Skeletal muscle satellite cell (primary cell): Measurements from ENCODE around the genes RBM25 and DNAL1.

- CAGE, long polyA plus RNA, result no peak
Measured at GRCh38 chr14:72753232-72753534, 140.7 kb downstream of the DPF3 start.

GRCh38 chr14:72776691-72777298 is 117.1 kb downstream of the DPF3 start:
- CAGE, long polyA plus RNA, result no peak

GRCh38 chr14:72929579-72929836 is 3.2 kb downstream of the DCAF4 start:
- CAGE, long polyA plus RNA, result no peak

GRCh38 chr14:73057920-73058168 is 490 bp upstream of the RBM25 start:
- CAGE, long polyA plus RNA, result no peak

- CAGE, long polyA plus RNA, result no peak
Measured at GRCh38 chr14:73058169-73058644, at the start of gene RBM25. RBM25 (plus strand) TSS chr14:73058534.

GRCh38 chr14:73140650-73141548 is 4.6 kb downstream of the PSEN1 start:
- CAGE, long polyA plus RNA, result no peak

DNA sequence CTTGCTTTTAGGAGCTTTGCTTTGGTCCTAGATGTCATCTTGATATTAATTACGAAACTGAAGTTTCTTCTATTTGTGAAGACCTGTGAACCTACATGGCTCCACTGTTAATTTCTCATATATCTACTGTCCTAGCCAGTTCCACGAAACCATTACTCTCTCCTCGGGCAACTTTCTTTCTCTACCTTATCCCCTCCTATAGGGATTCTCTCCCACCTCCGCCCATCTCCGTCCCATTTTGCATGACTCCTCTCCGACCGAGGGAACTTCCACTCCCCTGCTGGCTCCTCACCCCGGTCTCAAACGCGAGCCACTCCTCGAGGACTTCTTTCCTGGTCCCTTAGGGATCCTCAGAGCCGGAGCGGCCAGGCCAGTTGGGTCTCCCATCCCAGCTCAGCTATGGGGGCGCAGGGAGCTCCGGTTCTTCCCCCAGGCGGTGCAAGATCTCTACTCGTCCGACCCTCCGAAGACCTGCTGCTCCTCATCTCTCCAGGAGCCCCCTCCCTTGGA is 954 bp downstream of the NUMB start:
- CAGE, long polyA plus RNA, result no peak

DNA sequence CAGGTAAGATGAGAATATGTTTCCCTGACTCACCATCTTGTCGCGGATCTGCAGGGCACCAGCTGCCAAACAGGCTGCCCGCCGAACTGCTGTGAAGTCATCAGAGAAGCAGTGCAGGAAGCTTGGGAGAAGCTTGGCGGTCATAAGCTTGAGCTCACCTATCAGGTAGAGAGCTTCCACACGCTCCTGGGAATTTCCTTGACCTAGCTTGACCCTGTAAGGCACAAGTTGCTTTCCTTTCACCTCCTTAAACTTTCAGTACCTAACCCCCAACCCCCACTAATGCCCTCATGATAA is 9.7 kb downstream of the RIOX1 start:
- CAGE, long polyA plus RNA, result no peak

DNA sequence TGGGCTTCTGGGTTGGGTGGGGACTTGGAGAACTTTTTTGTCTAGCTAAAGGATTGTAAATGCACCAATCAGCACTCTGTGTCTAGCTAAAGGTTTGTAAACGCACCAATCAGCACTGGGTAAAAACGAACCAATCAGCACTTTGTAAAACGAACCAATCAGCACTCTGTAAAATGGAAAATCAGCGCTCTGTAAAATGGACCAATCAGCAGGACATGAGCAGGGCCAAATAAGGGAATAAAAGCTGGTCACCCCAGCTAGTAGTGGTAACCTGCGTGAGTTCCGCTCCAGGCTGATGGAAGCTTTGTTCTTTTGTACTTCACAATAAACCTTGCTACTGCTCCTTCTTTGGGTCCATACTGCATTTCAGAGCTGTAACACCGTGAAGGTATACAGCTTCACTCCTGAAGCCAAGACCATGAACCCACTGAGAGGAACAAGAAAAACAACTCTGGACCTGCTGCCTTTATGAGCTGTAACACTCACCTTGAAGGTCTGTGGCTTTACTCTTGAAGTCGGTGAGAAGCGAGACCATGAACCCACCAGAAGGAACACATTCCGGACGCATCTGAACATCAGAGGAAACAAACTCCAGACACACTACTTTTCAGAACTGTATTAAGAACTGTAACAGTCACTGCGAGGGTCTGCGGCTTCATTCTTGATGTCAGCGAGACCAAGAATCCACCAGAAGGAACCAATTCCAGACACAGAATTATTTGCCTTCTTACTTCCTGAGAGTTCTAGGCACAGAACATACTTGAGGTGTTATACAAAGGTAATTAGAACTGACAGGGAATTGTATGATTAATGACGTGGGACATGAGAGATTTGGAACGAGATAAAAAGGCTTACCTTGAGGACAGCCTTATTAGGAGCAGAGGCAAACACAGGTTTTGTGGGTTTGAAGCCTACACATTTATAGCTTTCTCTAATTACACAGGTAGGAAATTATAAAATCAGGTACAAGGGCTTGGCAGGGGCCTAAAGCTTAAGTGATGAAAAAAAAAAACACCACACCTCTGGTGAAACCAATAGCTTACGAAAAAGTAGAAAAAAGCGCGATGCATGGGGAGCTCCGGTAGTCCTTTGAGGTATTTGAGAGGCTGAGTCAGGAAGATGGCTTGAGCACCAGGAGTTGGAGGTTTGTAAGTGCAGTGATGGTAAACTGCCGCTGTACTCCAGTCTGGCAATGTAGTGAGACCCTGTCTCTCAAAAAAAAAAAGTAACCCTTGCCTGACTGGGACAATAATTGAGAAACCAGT is 1.2 kb upstream of the ACOT2 start:
- CAGE, long polyA plus RNA, result no peak

- CAGE, long polyA plus RNA, result no peak
Measured at GRCh38 chr14:73610654-73611144, 1.6 kb upstream of the ACOT6 start.

- CAGE, long polyA plus RNA, result start-site peak on the plus strand at chr14:73645006-73645024, 46 and 71 reads in 2 replicates
Measured at GRCh38 chr14:73644410-73645521, at the start of gene DNAL1. DNAL1 (plus strand) TSS chr14:73644986.

- CAGE, long polyA plus RNA, result no peak
Measured at GRCh38 chr14:73718432-73719584, 4.6 kb upstream of the PNMA1 start.

GRCh38 chr14:73729822-73730196 is 15.6 kb upstream of the PNMA1 start:
- CAGE, long polyA plus RNA, result no peak

DNA sequence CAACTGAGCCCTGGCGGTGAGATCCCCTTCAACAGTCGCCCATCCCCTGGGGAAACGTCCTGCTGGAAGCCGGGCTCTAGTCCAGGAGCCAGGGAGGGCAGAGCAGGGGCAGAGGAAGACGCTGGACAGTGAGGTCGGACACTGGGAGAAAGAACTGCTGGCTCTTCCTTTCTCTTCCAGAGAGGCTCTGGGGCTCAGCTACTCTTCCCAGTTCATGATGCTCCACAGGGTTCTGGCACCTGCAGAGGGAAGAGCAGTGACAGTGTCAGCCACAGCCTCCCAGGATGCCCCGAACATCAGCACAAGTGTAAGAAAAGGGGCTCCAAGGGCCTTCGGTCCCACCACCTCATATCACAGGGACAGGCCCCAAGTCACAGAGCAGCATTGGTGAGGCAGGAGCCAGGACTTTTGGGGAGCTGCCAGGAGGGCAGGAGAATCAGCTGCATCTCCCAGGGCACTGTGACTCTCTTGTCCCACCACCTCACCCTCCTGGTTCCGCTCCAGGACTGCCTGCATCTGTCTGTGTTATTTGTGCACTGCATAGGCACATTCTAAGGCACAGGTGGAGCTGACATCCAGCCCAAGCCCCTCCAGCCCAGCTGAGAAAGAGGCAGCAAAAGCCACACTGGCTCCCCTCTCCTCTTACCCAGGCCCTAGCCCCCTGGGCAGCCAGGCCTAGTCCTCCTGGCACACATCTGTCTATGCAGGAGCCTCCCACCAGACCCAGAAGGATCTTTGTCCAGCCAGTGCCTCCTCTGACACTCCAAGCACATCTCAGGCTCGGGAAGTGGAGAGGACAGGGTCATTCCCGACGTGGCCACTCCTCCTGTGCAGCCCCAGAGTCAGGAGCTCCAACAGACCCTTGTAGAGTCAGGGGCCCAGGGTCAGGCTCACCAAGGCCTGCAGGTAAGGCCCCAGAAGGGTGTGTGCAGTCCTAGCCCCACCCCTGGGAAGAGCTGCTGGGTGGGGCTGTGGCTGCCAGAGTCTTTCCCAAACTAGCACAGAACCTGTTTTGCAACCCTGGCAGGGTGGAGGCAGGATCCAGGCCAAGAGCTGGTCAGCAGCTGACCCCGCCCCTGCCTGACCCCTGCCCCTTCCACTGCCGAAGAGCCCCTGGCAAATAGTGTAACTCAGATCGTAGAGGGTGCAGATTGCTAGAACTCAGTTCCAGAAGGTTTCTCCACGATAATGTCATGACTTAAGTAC is 19.7 kb downstream of the MIDEAS start:
- CAGE, long polyA plus RNA, result no peak

DNA sequence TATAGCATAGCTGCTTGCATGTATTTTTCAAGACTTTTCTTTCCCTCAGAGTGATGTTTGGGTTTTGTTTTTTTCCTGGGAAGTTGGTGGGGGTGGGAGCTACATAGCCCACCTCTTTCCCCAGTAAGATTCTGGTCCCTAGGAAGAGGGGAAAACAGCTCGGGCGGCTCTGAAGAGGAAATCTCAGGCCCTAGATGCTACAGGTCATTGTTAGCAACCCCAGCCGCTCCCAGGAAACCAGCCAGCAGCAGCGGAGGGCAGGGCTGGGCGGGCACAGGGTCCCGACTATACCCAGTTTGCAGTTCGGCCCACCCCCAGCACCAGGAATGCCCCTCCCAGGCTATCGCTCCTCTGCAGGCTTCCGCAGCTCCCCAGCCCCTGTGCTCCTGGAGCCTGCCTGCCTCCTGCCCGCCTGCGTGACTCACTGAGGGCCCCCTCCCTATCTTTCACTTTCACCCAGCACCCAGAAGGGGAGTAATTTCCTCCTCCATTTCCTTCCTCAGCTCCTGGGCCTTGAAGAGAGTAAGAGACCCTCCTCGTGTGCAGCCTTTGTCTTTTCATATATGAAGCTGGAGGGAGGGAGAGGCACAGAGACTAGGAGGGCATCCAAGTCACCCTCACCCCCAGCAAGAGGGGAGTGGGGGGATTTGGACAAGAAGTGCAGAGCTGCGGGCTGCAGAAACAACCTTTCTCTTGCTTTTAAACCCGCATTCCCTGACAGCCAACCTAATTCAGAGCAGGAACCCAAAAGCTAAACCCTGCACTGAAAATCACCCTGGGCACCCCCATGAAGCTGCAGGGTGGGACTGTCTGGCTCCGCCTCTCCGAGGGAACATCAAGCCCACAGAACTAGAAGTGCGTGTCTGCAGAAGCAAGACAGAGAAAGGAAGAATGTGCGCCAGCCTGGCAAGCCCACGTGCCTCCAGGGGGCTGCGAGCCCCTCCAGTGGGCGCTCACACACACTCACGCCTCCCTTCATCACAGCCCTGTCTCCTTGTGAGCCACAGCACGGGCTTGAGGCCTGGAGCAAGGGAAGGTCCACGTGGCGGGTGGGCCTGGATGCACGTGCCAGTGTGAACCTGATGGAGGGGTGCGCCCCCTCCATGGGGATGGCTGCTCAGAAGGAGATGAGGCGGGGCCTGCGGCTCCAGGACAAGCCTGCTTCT is 18.4 kb downstream of the MIDEAS start:
- CAGE, long polyA plus RNA, result no peak

- CAGE, long polyA plus RNA, result no peak
Measured at GRCh38 chr14:73744815-73745537, 15.1 kb downstream of the MIDEAS start.

GRCh38 chr14:73816400-73816762 is 35.2 kb upstream of the PTGR2 start:
- CAGE, long polyA plus RNA, result no peak

- CAGE, long polyA plus RNA, result no peak
Measured at GRCh38 chr14:73836560-73837333, 14.9 kb upstream of the PTGR2 start.

- CAGE, long polyA plus RNA, result no peak
Measured at GRCh38 chr14:73850953-73851378, 665 bp upstream of the PTGR2 start.

GRCh38 chr14:73910772-73911516 is 24.3 kb downstream of the ZNF410 start:
- CAGE, long polyA plus RNA, result no peak